Pericardium fibroblast (primary cell): ENCODE results near the genes CACHD1 and JAK1.

DNA sequence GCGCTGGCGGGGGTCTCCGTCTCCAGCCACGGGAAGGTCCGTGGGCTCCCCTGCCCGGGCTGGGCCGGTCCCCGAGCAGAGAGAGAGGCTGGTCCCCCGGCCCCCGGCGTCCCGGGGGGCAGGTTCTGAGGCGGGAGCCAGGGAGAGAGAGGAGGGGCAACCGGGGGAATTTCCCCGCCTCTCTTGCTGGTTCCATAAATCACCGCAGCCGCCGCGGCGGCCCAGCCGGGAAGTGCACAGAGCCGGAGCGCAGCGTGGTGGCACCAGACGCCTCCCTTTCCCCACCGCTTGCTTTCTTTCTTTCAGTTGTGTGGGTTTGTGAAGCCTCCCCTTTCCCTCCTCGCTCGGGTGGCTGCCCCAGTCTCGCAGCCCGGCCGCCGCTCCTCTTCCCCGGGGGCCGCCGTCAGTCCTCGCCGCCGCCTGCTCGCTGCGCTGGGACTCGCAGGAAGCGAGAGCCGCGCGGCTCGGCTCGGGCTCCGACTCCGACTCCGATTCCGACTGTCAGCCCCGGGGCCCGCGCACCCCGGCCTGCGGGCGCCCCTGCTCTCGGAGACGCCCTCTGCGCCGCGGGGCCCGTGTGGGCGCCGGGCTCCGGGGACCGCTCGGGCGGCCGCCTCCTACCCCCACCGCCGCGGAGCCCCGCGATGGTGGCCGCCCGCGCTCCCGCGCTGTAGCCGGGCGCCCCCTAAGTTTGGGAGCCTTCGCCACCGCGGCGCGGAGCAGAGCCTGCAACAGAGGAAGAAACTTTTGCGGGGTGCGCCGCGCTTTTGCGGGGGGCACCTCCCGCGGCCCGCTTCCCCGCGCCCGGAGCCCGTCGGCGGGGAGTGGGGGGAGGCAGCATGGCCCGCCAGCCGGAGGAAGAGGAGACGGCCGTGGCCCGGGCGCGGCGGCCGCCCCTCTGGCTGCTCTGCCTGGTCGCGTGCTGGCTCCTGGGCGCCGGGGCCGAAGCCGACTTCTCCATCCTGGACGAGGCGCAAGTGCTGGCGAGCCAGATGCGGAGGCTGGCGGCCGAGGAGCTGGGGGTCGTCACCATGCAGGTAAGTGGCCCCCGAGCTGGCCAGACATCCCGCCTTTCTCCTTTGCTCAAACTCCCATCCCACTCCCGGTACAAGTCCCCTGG, at the start of gene CACHD1:
CACHD1 (plus strand) TSS at position 224 of the 1,120 bp plus-strand sequence.
- RAMPAGE, long total RNA, result no peak

DNA sequence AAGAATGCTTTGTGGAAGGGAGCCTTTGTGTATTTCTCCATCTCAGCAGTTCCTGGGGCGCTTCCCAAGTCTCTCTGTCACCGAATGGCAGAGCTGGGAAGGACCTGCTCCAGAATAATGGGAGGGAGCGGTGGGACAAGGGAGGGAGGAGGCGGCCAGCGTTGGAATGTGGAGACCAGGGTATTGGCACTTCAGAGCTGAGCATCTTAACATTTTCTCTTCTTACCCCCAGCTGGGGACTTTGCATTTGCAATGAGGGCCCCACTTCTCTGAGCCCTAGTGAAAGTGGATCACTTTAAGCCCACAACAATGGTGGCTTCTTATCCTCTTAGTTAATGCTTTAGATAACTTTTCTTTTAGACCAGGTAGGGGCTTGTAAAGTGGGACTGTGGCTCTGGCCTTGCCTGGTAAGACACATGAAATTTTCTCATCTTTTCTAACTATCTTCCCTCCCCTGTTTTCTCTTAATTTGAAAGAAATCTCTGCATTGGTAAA, 24.0 kb downstream of the CACHD1 start:
- RAMPAGE, long total RNA, result no peak

DNA sequence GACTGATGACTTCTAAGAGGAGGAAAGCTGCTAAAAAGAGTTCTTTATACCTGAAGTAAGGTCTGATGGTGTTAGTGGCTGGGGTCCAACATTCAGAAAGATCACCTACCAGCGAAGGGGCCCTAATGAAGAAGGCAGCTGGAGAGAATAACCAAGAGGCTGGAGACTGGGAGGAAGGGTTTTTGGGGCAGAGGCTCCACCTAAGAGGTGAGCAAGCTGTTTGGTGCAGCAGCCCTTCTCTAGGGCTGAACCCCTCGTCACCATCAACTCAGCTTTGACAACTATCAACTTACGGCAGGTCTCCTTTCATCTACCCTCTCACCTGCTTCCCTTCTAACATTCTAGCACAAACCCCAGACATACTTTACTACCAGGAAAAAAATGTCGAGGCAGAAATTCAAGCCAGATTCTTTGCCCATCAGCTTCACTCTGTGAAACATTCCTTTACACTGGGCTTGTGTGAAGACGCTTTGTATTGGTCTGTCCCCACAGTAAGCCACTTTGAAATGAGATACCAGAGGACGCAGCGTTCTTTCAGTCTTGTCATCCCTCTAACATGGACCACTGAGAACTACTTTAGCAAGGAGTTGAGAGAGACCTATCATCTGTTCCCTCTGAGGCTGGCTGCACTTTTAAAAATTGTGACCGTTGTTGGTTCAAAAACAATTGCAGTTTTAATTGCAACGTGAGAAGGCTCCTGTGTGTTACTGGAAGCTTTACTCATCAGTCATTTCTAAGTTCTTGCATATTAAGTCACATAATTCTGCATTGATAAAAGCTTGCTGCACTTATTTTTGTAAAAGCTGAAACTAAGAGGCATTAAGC, 84.7 kb downstream of the RAVER2 start:
- RAMPAGE, long total RNA, result no peak

GRCh38 chr1:64866762-64867431, 99.5 kb downstream of the JAK1 start:
- RAMPAGE, long total RNA, result no peak

- RAMPAGE, long total RNA, result no peak
These were observed 94.8 kb downstream of the JAK1 start for GRCh38 chr1:64871465-64872030.

- RAMPAGE, long total RNA, result no peak
These were observed 33.7 kb downstream of the JAK1 start for GRCh38 chr1:64932584-64933031.

DNA sequence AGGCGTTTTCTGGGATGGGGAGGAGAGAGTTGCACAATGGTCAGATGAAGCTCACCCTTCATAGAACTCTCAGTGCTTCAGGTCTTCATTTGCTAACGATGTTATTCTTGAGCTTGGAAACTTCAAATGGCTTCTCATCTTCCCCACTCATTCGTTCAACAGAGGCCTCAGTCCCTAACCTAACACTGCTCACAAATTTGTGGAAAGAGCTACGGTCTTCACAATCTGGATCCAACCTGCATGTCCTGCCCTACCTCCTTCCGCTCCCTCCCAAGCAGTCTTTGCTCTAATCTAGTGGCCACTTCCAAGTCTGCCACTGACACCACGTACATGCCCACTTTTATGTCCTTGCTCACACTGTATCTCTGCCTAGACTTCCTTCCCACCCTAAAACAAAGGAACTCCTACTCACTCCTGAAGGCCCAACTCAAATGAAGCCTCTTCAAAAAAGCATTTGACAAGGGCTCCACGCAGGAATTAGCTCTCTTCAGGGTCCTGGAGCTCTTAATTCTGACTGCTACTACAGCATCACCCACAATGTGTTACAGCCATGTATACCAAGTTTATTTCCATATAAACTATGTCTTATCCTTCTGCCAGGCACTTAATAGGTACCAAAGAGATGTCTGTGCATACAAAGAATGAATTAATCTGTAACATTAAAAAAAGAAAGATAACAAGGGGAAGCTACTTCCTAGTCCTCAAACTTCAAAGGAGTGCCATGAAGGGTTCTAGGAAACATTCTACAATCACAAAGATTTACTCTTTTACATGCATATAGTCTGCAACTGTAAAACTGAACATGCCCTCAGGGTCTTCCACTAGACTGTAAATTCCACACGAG, 4.8 kb downstream of the JAK1 start:
- RAMPAGE, long total RNA, result no peak

DNA sequence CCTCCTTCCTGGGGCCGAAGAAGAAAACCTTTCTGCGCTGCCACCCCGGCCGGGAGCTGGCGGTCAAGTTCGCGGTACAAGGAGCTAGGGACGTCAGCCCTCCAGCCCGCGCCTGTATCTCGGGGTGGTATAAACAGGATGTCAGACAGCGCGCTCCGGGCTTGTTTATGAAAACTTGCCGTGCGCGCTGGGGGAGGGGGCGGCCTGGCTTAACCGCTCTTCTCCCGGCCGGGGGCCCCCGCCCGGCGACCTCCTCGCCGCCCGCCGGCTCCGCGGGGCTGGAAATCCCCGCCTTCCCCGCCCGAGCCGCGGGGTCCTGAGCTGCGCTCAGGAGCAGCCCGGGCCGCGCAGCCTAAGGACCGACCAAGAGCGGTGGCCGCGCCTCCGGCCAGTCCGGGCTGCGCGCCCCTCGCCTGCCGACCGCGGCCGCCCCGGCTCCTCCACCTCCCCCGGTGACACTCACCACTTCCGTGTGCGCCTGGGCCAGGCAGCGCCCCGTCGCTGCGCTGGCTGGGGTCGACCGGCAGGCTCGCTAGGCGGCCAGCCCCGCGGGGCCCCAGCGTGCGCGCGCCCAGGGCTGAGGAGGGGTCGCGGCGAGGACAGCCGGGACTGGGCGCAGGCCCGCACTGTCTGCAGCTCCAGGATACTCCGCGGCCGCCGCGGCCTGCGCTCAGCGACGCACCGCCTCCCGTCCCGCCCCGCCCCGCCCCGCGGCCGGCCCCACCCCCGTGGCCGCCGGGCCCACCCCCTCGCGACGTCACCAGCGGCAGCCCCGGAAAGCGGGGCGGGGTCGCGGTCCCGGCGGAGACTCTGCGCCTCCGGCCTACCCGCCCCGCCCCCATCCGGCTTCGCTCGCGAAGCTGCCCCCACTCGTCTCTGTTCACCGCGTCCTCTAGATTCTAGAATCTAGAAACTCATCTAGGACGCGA, at the start of gene JAK1:
JAK1 (minus strand) TSS at position 680 of the 929 bp plus-strand sequence.
- RAMPAGE, long total RNA, result no peak

DNA sequence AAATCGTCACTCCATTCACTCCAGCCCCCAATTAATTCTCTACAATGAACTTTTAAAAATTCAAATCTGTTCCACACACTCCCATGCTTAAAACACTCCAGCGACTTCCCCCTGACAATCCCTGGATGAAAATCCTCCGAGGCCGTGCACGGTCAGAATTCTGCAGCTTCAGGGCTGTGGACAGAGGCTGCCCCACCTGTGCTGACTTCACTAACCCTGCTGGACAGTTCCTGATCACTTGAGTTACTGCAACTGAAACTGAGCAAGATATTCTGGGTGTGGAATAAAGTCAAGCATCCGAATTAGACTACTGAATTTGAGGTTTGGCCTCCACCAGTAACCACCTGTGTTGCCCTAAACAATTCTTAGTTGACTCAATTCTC, 1.0 kb upstream of the JAK1 start:
- RAMPAGE, long total RNA, result no peak

DNA sequence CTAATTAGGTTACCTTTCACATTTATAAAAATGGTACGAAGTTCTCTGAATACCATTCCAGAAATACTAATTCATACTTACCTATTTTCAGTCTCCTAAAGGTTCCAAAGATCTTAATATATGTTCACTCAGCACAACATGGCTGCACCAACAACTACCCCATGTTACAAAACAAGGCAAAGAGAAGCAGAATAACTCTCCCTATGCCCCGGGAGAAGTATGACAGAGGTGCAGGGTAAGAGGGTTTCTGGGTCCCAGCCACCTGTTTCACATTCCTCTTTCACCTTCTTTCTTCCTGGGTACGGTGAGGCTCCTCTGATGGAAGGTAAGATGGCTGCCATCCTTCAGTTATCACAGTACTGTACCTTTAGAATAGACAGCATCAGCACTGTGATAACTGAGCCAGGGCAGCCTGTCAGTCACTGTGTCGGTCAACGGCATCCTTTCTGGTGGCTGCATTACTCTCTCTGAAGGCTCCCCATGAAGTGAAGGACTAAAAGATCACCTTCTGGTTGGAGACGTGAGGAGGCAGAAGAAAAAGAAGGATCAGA, 89.8 kb upstream of the AK4 start:
- RAMPAGE, long total RNA, result no peak

- RAMPAGE, long total RNA, result no peak
These were observed 81.9 kb upstream of the AK4 start for GRCh38 chr1:65065965-65066681.

- RAMPAGE, long total RNA, result no peak
These were observed 15.0 kb downstream of the AK4 start for GRCh38 chr1:65163000-65163492.

- RAMPAGE, long total RNA, result no peak
These were observed 813 bp downstream of the LEPR start for GRCh38 chr1:65421297-65421665.

DNA sequence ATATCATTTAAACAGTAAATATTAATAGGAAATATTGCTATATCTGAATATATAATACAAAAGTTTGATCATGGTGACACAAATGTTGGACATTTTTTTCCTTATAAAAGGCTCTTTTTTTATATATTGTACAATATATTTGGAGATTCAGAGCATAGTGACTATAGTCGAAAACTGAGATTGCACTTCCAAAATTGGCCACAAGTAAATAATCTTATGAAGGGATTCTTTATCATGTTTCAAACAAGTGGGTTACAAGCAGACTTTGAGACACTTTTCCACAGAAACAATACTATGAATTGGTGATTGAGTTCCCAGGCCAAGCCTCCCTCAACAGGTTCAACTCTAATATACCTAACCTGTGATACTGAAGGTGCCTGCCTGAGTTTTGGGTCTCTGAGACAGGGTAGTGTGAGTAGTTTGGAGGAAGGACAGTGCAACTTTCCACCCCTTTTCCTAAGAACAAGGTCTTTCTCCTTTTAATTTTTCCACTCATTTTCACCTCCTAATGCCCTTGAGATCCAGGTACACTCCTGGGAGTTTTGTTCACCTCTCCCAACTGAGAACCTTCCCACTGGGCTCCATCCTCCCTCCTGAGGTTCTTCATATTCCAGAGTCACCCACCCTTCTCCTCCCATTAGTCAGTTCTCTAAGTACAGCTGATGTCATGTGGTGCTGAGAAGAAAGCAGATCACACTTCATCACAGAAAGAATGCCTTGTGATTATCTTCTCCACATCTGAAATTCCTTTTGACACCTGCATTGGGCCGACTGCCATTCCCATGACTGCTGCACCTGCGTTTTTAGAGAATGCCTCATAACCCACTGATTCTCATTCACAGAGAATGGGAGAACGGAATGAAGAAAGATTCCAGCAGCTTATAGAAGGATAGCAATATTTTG, 14.0 kb downstream of the LEPR start:
- RAMPAGE, long total RNA, result no peak

DNA sequence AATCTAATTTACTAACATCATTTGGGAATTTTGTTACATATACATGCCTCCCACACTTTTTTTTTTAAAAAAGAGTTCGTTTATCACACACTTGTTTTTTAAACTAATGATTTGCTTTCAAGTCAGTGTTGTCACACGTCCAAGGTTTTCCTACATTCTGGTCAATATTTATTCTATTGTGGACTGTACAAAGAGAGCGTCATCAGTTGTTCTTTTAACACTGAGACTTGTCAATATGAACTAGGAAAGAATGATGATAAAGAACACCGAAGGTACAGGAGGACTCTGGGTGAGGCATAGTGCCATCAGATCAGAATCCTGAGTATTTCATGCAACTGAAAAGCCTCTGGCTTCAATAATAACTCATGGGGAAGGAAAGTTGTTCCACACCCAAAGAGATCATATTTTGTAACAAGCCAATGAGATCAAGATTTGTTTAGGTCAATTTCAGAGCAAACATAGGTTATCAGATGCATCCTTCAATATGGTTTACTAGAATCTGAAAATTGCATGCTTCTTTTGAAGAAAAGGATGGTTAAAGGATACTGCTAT, 63.9 kb downstream of the LEPR start:
- RAMPAGE, long total RNA, result no peak

DNA sequence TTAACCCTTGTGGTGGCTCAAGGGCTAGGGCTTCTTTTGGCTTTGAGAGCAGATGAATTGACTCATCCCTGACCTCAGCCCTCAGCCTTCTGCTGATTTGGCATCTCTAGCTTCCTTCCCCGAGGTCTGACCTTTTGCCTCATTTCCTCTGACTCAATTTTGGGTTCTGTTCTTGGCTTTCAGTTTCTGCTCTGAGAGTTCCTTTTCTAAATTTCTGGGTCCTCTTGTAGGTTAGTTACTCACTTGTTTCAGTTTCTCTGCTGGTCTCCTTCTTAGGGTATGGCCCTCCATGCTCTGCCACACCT, 19.3 kb downstream of the PDE4B start:
- RAMPAGE, long total RNA, result no peak

GRCh38 chr1:66300902-66301717, 232.8 kb upstream of the SGIP1 start:
- RAMPAGE, long total RNA, result no peak

DNA sequence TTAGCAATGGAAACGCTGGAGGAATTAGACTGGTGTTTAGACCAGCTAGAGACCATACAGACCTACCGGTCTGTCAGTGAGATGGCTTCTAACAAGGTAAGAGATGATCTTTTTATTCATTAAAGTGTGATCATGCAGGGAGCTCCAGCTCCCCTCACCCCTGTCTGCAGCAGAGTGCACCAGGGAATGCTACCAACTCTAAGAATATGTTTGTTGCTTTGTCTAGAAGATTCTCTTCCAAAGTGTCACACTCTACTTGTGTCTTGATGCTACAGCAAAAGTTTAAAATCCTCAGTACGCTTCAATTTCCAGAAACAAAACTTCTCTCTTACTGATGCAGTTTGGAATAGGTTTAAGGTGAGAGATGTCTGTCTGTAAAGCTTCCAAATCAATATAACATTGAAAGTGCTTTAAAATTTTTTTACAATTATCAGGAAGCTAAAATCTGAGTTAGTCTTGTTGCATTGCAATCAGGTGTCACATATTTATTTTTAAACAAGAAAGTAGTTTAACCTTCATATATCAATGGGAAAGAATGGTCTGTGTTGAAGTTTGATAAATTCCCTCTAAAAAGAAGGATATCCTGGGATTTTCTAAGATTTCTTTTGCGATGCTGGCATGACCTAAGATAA, 201.3 kb upstream of the SGIP1 start:
- RAMPAGE, long total RNA, result no peak

GRCh38 chr1:66337335-66337855, 196.6 kb upstream of the SGIP1 start:
- RAMPAGE, long total RNA, result no peak

- RAMPAGE, long total RNA, result no peak
These were observed 191.5 kb upstream of the SGIP1 start for GRCh38 chr1:66342518-66342717.